Upper lobe of left lung (tissue), 5 donors: ENCODE measurements around the gene SORCS1.

DNA sequence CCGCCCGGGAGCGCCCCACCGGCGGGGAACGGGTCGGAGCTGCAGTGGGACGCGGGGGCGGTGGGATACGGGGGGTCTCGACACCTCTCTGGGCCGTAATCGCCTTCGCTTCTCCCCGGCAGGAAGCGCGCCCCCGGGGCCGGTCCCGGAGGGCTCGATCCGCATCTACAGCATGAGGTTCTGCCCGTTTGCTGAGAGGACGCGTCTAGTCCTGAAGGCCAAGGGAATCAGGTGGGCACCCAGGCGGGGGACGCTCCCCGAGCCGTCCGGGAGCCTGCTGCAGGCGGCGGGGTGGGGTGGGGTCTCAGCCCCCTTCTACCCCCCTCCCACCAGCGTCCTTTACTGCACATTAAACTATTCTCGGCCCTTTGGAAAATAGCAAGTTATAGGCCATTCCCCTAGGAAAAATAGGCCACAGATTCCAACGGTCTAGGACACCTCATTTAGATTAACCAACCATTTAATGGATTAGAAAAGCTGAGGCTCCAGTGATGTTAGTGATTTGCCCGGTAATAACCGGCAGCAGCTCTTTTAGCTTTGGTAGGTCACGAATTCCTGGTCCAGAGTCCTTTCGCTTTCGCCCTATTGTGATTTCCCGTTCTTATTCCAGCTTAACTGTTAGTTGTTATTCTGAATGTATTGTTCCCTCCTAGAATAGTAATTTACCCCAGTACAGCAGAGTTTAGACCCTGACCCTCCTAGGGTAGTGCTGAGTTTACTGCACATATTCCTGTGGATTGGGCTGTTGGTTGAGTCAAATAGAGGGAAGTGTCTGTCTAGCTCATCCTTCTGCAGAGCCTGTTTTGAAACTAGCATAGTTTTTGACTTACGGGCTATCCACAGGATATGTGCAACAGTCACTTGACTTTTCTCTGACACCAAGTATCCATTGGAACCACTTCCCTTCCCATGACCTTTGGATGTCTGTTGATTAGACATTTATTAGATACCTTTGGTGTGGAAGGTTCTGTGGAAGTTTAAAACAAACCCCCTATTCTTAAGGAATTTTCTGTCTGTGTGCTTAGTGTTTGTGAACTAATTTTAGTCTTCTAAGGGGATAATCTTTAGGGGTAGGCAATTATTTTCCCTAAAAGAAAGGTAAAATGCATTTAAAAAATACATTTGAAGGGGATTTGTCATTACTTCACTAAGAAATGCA, 728 bp downstream of the GSTO1 start:
- PRO-cap, 2 experiments: peak in 2 of 2 experiments; most common minus-strand start position 800 of the sequence (in 1)
- RAMPAGE, long total RNA, 4 experiments: no peak in any of the 4 experiments

DNA sequence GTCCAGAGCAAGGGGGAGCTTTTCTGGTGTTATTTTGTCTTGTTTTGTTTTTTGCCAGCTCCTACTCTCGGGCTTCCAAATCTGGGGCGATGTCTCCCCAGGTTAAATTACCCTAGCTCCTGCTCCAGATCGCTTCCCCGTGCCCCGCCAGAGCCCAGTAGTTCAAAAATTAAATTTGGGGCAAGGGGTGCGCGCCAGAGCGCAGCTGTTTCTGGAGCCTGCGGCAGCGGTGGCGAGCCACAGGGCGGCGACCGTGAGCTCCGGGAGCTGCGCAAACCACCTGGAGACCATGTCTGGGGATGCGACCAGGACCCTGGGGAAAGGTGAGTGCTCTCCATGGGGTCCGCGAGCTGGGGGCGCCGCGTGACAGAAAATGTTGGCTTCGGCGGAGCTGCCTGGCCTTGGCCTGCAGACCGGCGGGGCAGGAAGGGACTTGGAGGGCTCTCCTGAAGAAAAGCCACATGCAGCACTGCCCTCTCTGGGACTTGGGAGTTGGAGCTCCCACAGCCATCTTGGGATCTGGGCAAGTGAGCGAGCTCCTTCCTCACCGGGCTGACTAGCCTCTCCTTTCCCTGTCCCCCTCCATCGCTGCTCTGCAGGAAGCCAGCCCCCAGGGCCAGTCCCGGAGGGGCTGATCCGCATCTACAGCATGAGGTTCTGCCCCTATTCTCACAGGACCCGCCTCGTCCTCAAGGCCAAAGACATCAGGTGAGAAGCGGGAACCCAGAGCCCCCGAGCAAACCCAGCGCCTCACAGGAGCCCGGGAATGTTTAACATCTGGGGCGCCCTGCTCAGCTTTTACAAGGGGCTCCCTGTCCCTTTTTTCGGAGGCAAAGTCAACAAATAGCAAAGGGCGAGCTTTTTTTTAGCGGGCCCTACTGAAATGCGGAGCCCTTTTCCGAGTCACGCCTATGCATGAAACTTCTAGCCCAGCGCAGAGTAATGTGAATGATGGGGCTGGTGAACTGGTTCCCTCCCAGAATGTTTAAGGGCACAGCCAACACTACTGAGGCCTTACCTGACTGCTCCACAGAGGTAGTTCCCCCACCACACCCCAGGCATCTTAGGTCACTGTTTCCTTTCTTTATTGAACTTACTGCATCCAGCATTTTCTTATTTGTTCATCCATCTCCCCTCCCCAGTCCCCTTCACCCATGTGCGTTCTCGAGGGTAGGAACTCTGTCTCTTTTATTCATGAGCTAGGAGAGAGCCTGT, 6.0 kb downstream of the GSTO2 start:
- PRO-cap, 2 experiments: peak in 1 of 2 experiments; most common plus-strand start position 510 of the sequence (in 1)
- RAMPAGE, long total RNA, 4 experiments: start-site peak on the plus strand in 4 of 4 experiments, centred at positions 264 to 554 of the sequence, 6 to 132 reads per replicate

GRCh38 chr10:104298068-104298800, 29.2 kb downstream of the GSTO2 start:
- PRO-cap, 2 experiments: no peak in any of the 2 experiments
- RAMPAGE, long total RNA, 4 experiments: no peak in any of the 4 experiments

GRCh38 chr10:104312771-104313183, 25.5 kb downstream of the ITPRIP start:
- PRO-cap, 2 experiments: no peak in any of the 2 experiments
- RAMPAGE, long total RNA, 4 experiments: no peak in any of the 4 experiments

GRCh38 chr10:104332294-104333090, 5.8 kb downstream of the ITPRIP start:
- PRO-cap, 2 experiments: peak in 1 of 2 experiments; most common minus-strand start chr10:104332558 (in 1)
- RAMPAGE, long total RNA, 4 experiments: no peak in any of the 4 experiments

DNA sequence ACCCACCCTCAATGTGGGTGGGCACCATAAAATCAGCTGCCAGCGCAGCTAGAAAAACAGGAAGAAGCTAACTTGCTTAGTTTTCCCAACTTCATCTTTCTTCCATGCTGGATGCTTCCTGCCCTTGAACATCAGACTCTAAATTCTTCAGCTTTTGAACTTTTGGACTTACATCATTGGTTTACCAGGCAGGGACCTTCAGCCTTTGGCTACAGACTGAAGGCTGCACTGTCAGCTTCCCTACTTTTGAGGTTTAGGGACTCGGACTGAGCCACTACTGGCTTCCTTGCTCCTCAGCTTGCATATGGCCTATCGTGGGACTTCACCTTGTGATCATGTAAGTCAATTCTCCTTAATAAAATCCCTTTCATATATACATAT, 1003.2 kb downstream of the SORCS3 start:
- PRO-cap, 2 experiments: no peak in any of the 2 experiments
- RAMPAGE, long total RNA, 4 experiments: no peak in any of the 4 experiments

DNA sequence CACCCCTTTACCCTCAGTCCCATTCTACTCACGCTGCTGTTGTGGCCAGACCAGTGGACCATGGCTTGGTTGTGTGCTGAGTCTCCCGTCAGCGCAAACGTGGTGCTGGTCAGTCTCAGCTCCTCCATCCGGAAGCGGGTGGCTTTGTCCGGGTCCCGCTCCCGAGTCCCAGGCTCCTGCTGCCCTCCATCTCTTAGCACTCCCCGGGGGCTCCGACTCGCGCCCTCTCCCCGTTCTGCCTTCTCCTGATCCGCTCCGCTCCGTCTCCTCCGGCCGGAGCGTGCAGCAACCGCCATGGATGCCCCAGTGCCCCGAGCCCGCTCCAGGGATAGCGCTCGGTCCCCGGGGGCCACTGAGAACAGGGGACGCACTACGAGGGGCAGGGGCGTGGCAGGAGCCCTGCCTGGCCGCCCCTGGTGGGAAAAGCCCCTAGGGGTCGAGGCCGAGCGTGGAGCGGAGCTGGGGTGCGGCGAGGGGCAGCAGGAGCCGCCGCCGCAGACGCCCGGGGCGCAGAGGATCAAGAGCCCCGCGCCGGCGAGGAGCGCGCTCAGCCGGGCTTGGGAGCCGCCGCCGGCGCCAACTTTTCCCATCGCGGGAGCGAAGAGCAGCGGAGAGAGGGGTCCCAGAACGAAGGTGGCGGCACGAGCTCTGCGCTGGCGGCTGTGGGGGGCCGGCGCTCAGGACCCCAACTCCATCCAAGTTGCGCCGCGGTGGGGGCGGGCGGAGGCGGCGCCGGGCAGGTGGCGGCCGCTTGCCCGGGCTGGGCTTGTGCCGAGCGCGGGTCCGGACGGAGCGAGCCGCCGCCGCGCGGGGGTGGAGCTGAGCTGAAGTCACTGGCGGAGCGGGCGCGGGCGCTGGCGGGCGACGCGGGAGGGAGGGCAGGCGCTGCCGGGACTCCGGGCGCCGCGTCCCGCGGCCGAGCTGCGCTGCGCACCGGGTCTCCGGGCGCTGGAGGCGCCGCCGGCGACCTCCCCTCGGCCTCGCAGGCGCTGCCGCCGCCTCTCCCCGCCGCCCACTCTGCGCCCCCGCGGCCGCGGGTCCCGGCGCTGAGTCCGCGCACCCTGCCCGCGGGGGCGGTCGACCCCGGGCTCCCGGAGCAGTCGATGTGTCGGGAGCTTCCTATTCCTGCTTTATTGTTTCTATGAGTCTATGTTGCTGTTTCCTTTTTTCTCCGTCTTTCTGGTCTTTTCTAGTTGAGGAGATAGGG, at the start of gene SORCS1:
Gene SORCS1 (minus strand): TSS at position 770 of the 1,207 bp plus-strand sequence.
- PRO-cap, 2 experiments: no peak in any of the 2 experiments
- RAMPAGE, long total RNA, 4 experiments: no peak in any of the 4 experiments

DNA sequence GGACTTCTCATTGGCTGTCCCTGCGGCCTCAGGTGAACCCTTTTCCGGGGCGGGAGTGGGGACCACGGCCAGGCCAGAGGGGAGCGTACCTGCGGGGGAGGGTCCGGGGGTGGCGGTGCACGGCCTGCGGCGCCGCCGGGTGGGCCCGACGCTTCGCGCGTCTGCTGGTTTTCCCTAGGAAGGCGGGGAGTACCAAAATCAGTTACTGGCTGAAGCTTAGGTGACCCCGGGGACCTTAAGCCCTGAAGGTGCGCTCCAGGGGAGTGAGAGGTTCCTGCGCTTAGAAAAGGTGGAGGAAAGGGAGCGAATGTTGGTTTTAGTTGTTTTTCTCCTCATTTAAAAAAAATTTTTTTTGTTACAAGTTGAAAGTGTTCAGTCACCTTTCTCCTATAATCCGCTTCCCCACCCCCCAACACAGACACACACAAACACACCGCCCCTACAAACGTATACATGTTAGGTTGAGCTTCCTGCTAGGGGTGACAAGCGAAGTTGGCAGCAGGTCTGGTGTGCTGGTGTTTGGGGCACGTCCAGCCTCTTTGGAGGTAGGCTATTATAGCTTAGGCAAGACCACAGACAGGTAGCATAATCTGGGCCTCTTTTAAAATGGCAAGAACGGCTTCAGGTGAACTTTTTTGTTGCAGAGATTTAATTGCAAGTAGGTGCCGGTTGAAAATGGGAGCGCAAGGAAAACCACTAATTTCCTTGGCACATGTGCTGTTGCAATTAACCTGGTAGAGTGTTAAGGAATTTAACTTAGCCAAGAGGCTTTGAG, 841 bp downstream of the ADD3 start:
- PRO-cap, 2 experiments: no peak in any of the 2 experiments
- RAMPAGE, long total RNA, 4 experiments: start-site peak on the plus strand in 1 of 4 experiments, centred at position 521 of the sequence, 24 reads per replicate

DNA sequence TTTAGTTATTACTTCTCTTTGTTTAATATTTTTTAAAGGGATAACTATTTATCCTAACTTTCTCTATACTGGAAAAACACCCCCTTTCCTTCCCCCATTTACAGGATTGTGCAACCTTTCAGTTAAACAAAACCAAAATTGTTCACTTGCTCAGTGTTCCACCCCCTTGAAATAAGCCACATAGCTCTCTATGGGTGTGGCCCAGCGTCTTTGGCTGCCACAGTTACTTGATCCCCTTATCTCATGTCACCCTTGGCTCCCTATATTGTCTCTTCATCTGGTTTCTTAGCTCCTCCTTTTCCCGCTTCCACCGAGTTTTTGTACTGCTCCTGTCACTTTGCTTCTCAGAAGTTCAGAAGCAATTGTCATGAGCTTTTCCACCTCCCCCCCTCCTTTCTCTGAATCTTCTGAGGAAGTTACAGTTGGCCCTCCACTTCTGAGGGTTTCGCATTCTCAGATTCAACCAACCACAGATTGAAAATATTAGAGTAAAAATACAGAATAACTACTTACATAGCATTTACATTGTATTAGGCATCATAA, 60.2 kb downstream of the ADD3 start:
- PRO-cap, 2 experiments: no peak in any of the 2 experiments
- RAMPAGE, long total RNA, 4 experiments: no peak in any of the 4 experiments

DNA sequence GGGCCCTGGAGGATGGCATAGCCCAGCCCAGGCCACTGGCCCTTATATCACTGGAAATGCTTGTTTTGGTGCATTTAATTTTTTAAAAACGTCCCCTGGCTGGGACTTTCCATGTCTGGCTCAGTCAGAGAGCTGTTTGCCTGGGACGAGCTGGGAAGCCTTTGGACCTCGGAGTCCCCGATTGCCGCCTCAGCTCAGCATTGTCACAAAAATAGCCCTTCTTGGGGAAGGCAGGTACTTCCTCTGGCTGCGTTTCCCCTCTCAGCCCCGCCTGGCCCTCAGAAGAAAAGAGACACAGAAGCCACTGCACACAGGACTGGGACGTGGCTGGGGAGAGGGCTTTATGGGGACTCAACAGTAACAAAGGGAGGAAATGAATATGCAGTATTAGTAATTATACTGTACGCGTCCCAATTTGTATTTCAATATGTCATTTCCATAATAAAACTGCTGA, 31.2 kb upstream of the MXI1 start:
- PRO-cap, 2 experiments: peak in 1 of 2 experiments; most common plus-strand start position 281 of the sequence (in 1); most common minus-strand start position 183 of the sequence (in 1)
- RAMPAGE, long total RNA, 4 experiments: no peak in any of the 4 experiments

DNA sequence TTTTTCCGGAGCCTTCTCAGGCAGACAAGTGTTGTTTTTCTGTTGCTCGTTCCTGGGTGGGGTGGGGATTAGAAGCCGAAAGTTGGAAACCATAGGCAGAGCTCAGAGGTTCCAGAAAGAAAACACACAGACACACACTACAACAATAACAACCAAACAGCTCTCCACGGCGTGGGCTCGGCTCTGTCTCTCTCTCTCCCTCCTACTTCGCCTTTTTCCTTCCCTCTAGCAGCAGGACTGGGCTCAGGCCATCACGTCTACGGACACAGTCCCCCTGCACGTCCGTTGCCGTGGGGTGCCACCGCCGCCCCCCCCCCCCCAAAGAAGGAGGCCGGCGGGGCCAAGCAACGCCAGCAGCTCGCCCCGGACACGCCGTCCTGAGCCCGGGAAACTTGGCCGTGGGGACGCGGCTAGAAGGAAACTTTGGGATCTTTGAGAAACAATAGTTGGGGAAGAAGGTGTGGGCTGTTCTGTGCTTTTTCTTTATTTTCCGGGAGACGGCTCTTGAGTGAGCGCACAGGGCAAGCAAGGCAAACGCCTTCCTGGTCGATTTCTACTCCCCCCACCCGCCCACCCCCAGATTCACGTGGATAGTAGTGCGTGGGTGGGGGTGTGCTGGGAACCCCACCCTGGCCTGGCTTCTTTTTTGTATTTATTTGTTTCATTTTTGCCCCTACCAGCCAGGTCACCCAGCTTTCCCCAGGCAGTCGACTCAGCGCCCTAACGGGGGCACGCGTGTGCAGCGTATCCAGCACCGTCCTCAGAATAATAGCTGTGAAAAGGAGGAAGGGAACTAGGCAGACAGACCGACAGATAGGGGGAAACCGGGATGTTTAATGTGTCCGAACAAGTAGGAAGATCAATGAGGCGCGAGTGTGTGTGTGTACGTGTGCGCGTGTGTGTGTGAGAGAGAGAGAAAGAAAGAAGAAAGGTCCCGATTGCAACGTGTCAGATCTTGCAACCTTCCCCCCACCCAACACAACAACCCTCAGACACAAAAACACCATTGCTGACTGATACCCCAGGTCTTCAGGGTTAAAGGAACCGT, 1.4 kb downstream of the MXI1 start:
- PRO-cap, 2 experiments: peak in 2 of 2 experiments; most common plus-strand start position 706 of the sequence (in 2); most common minus-strand start position 770 of the sequence (in 2)
- RAMPAGE, long total RNA, 4 experiments: no peak in any of the 4 experiments

- PRO-cap, 2 experiments: peak in 2 of 2 experiments; most common plus-strand start chr10:110210112 (in 2); most common minus-strand start chr10:110209995 (in 1)
- RAMPAGE, long total RNA, 4 experiments: start-site peak on the plus strand in 1 of 4 experiments, at chr10:110210112-110210313 at its widest, 5 reads per replicate
Observed at GRCh38 chr10:110209767-110210515, 2.5 kb downstream of the MXI1 start.

- PRO-cap, 2 experiments: no peak in any of the 2 experiments
- RAMPAGE, long total RNA, 4 experiments: no peak in any of the 4 experiments
Observed at GRCh38 chr10:110211849-110212510, 4.6 kb downstream of the MXI1 start.

- PRO-cap, 2 experiments: no peak in any of the 2 experiments
- RAMPAGE, long total RNA, 4 experiments: no peak in any of the 4 experiments
Observed at GRCh38 chr10:110226785-110226919, 19.2 kb downstream of the MXI1 start.

DNA sequence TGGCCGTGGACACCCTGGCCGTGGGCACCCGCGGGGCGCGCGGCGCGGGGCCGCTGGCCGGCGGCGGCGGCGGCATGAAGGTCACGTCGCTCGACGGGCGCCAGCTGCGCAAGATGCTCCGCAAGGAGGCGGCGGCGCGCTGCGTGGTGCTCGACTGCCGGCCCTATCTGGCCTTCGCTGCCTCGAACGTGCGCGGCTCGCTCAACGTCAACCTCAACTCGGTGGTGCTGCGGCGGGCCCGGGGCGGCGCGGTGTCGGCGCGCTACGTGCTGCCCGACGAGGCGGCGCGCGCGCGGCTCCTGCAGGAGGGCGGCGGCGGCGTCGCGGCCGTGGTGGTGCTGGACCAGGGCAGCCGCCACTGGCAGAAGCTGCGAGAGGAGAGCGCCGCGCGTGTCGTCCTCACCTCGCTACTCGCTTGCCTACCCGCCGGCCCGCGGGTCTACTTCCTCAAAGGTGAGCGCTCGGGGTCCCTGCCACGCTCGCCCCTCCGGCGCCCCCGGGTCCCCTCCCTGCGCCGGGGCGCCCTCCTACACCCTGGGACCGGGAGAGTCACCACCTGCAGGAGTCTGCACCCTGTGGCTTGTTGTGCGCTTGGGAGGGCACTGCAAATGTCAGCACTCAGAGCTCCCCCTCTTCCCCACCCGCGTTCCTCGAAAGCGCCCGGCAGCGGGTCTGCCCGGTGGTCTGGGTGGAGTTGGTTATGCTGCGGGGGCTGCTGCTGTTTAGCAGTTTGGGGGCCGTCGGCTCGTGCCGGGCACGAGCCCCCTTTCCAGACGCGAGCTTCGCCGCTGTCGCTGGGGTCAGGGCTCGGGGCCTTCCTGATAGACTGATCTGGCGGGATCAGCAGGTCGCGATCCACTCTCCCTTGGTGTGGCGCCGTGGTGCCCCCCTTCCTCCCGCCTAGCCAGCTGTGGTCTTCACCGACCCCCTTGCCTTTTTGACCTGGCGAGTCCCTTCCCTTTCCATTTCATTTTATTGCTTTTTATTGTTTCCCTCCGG, 640 bp downstream of the DUSP5 start:
- PRO-cap, 2 experiments: peak in 2 of 2 experiments; most common plus-strand start position 364 of the sequence (in 1); most common minus-strand start position 218 of the sequence (in 1)
- RAMPAGE, long total RNA, 4 experiments: no peak in any of the 4 experiments

- PRO-cap, 2 experiments: peak in 1 of 2 experiments; most common plus-strand start chr10:110504658 (in 1); most common minus-strand start chr10:110504375 (in 1)
- RAMPAGE, long total RNA, 4 experiments: no peak in any of the 4 experiments
Observed at GRCh38 chr10:110503693-110504856, 6.4 kb downstream of the DUSP5 start.

GRCh38 chr10:110699061-110699216, 54.8 kb downstream of the RBM20 start:
- PRO-cap, 2 experiments: no peak in any of the 2 experiments
- RAMPAGE, long total RNA, 4 experiments: no peak in any of the 4 experiments

DNA sequence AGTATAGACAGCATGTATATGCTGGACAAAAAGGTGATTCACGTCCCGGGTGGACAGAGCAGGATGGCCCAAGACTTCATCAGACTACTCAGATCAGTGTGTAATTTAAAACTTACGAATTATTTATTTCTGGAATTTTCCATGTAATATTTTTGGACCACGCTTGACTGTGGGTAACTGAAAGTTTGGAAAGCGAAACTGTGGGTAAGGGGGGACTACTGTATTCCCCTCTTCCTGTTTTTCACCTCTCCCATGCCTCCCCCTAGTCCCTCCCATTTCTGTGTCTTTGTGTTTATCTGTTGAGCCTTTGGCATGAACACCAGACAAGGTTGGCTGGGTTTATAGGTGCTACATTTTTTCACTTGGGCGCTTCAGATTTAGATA, 55.8 kb downstream of the RBM20 start:
- PRO-cap, 2 experiments: no peak in any of the 2 experiments
- RAMPAGE, long total RNA, 4 experiments: no peak in any of the 4 experiments

GRCh38 chr10:110808561-110808982, 63.2 kb upstream of the PDCD4 start:
- PRO-cap, 2 experiments: no peak in any of the 2 experiments
- RAMPAGE, long total RNA, 4 experiments: no peak in any of the 4 experiments

DNA sequence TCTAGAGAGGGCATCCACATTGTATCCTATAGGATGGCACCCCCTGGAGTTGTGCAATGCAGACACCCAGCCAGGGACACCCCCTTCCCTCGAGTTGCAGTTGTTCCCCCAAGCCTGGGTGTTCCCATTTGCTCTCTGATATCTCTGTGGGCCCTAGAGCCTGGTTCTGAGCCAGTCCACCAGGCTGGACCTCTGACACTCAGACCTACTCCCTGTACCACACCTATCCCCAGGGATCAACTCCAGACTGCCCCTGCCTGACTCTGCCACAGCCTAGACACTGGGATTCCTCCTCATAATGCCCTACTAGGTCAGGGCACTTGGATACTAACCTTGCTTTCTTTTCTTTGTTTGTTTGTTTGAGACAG, 30.9 kb upstream of the PDCD4 start:
- PRO-cap, 2 experiments: no peak in any of the 2 experiments
- RAMPAGE, long total RNA, 4 experiments: no peak in any of the 4 experiments